Hair follicular keratinocyte (primary cell): Measurements from ENCODE around the genes TOPAZ1, ZNF660 and TGM4.

- RAMPAGE, long total RNA = no peak
Measured at GRCh38 chr3:42515189-42515722, 12.8 kb downstream of the VIPR1 start.

DNA sequence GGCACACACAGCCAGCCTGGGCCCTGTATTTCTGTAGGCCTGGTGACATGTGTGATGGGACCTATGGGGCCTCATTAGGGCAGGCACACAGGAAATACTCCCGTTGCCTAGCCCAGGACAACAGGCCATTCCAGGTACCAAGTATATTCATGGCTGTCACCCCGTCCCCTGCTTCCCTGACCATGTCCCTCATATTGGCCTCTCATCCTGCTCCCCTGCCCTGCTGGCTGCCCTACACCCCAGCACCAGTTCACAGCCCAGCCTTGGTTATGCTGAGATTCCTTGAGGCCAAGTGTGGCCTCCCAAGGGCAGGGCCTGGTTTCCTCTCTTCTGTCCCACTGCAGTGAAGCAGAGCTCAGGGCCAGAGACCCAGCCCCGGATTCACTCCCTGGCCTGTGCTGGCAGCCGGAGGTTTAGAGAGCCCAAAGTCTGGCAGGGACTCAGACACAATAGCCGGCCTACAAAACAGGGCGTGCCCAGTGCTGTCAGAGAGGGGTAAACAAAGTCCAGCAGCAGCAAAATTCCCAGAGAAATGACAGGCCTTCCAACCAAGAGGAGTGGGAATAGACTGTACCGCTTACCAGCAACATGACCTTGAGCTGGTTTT is 13.9 kb downstream of the VIPR1 start:
- RAMPAGE, long total RNA = no peak

- RAMPAGE, long total RNA = no peak
Measured at GRCh38 chr3:42683934-42684670, 1.2 kb upstream of the KLHL40 start.

DNA sequence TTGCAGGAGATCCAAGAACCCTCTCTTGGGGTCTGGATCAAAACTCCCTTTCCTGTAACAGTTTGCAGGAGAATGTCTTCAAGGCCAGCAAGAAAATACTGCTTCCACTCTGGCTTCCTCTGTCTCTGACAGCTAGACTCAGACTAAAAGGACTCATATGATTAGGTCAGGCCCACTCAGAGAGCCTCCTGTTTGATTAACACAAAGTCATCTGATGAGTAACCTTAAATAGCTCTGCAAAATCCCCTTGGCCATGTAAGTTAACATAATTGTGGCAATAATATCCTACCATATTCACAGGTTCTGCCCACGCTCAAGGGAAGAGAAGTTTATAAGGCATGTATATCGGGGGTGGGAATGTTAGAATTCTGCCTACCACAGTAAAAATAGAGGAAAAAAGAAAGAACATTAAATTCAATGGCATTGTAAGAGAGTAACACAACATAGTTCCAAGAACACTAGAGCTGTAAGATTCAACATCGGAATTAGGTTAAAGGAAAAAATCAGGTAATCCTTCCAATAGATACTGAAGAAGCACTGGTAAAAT is 20.6 kb upstream of the HHATL start:
- RAMPAGE, long total RNA = no peak

GRCh38 chr3:42780735-42781848 is 8.0 kb upstream of the CCDC13 start:
- RAMPAGE, long total RNA = no peak

- RAMPAGE, long total RNA = no peak
Measured at GRCh38 chr3:42871642-42872533, 3.8 kb downstream of the CYP8B1 start.

DNA sequence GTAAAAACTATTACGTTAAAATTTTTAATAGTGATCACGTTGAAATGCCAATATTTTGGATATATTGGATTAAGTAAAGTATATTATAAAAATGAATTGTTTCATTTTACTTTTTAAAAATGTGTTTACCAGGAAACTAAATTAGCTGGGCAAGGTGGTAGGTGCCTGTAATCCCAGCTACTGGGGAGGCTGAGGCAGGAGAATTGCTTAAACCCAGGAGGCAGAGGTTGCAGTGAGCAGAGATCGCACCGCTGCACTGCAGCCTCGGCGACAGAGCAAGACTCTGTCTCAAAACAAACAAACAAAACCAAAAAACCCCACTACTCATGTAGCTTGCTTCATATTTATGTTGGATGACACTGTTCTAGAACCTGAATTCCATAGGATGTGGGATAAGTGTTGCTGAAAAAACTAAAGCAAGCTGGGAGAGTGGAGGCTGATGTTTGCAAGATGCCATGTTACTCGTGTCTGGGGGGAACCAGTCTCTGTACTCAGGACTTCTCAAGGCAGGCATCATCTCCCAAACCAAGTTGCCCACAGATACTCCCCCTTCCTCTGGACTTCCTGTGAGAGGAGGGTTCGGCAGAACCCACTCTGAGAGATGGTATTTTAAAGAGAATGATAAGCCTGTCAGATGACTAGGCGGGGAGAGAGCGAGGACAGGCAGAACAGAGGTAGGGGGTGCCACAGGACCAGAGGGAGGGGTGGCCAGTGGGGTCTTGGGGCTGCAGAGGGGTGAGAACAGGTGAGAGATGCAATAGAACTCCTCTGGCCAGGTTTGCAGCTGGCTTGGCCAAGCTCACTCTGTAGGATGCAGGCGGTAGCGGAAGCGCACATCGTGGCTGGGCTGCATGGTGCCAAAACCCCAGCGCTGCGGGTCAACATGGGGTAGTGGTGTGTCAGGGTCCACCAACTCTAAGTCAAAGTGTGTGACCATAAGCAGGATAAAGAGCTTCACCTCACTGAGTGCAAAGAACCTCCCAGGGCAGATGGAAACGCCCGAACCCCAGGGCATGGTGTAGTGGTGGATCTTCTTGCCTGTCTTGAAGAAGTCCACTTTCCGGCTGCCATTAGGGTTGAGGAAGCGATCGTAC is 1.8 kb downstream of the CYP8B1 start:
- RAMPAGE, long total RNA = no peak

DNA sequence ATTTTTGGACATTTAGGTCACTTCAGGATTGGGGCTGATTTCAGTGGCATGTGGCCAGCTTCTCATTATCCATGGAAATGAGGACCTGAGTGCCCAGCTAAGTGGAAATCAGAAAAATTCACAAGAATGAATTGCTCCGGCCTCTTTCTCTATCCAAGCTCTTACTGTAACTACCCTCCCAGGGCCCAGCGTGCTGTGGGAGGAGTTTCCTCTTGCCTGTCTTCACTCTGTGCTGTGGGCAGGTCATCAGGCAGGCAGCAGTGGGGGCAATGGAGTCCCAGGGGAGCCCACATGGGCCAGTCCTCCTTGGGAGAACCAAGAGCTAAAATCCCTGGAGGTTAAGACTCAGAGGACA is 3.5 kb downstream of the GASK1A start:
- RAMPAGE, long total RNA = no peak

DNA sequence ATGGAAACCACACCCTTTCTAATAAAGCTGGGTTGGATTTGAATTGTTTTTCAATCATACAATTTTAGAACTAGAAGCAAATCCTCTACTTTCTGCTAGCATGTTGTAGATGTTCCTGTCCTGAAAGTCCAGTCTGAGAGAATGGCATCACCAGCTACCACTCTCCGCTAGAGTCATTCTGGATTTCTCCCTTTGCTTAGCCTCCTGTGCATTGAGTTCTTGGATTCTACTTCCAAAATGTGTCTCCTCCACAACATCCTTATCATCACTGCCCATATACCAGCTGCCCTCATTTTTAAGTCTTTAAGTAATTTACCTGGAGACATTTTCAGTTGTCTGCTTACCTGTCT is 3.9 kb downstream of the SNRK start:
- RAMPAGE, long total RNA = no peak

DNA sequence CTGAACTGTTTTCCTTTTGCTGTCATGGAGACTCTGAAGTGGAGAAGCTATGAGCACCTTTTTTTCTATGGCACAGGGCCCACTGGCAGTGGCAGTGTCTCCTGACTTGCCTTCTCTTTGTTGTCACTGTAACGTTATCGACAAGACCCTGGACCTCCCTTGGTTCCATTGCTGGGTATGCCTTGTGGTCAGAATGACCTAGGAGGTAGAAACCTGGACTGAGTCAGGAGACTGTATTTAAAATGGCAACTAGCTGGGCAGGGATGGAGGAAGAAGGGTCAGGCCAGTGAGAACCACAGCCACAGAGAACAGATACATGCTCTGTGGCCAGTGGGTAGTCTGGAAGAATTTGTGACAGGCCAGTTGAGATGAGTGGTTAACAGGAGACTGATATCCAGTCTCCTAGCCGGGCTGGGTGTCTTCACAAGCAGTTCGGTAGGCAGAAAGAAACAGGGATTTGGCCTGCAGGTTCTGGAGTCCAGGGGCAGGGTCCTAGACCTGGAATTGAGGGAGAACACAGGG is 58.9 kb downstream of the SNRK start:
- RAMPAGE, long total RNA = no peak

GRCh38 chr3:43354117-43354480 is 67.8 kb downstream of the SNRK start:
- RAMPAGE, long total RNA = no peak

GRCh38 chr3:44241704-44242249 is at the start of gene TOPAZ1:
TSS of gene TOPAZ1 (plus strand) at chr3:44241886.
- RAMPAGE, long total RNA = no peak

DNA sequence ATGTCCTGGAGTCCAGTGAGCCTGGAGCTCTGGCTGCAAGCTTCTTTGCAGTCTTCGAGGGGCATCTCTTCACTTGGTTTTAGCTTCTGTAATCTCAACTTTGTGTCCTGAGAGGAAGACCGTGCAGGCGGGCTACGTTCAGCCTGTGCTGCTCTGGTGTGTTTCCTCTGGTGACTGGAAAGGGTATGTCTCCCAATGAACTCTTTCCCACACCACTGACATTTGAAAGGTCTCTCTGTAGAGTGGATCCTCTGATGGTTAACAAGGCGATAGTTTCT is 30.8 kb downstream of the ZNF445 start:
- RAMPAGE, long total RNA = no peak

DNA sequence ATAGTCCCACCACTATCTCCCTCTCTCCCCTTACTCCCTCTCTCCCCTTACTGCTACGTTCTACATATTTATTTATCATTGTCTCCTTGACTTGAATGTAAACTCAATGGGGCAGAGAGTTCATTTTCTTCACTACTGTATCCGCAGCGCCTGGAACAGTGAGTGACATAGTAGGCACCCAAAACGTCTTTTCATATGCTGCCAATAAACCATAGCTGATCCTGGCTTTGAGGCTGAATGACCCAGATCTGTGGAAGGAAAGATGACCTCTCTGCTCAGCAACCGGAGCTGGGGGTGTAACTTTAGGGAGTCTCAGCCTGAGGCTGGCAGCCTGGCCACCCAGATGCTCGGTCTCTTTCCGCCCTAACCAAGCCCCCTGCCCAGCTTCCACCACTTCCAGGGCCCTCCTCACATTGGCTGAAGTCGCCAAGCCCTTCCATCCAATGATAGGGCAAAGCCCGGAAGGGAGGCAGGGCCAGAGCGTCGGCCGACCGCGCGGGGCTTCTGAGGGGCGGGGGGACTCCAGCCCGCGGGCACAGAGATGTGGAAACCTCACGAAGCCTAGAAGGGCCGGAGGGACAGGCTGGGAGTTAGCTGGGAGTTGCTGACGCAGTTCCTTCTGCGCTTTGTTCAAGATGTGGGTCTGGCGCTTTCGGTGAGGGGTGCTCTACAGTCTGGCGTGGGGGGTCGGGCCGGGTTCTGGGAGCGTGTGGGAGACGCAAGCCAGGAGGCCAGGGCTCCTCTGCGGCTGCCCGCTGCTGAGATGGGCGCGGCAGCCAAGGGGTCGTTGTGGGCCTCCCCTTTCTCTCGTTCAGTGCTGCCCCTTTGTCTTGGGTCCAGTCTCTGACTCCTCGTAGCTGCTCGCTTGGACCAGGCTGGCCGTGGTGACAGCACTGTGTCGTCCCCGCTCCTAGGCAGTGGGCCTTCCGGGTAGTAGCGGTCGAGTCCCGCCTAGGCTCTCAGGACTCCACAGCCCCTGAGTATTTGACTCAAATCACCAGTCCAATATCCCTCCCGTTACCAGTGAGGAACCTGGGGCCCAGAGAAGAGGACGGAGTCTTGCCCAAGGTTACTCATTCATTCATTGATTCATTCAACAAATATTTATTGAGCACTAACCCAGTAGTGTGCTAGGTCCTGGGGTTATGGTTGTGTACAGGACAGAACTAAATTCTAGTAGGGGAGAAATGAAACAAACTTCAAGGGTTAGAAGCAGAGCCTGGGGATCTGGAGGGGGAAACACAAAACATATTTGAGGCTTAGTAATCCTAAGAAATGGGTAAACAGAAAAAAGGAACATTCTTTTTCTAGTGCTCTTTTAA is at the start of gene ZNF660:
Gene ZNF660, plus strand, starts transcription at position 612 of the 1,322 bp plus-strand sequence.
- RAMPAGE, long total RNA = no peak

DNA sequence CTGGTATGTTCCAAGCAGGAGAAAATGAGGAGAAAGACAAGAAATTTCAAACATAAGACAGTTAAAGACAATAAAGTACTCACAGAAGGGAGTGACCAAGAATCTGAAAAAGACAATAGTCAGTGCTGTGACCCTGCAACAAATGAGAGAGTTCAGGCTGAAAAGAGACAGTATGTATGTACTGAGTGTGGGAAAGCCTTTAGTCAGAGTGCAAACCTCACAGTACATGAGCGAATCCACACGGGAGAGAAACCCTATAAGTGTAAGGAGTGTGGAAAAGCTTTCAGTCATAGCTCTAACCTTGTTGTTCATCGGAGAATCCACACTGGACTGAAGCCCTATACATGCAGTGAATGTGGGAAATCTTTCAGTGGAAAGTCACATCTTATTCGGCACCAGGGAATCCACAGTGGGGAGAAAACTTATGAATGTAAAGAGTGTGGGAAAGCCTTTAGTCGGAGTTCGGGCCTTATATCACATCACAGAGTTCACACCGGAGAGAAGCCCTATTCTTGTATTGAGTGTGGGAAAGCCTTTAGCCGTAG is 9.5 kb downstream of the ZNF660 start:
- RAMPAGE, long total RNA = no peak

DNA sequence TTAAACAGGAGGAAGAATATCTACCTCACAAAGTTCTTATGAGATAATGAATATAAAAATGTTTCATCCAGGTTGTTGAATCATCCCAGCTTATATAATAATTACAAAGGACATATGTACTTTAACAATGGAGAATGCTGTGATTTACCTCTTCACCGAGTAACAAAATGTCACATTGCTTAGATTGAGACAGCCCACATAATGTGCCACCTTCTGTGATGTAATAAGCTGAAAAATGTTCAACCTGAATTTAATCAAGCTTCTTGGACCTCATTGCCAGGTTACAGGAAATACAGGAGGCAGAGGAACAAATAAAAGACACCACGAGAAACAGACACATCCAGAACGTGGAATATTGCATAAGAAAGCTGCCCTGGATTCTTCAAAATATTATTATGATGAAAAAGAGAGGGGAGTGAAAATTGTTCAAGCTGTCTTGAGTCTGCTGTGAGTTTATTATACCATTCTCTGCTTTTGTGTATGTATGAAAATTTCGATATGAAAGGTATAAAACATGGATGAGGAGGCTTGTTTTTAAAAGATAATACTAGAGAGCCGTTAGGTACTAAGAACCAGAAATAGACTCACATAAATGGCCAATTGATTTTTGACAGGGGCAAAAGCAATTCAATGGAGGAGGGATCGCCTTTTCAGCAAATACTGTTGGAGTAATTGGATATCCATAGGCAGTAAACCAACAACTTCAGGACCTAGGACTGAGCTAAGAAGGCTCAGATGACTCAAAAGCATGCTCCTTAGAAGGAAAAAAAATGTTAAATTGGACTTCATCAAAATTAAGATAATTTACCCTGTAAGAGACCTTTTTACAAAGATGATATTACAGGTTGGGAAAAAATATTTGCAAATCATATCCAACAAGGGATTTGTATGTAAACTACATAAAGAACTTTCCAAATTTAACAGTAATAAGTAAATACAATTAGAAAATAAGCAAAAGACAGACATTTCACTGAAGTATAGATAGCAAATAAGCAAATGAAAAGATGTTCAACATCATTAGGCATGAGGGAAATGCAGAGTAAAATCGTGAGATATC is 2.0 kb upstream of the ZNF35 start:
- RAMPAGE, long total RNA = no peak

- RAMPAGE, long total RNA = no peak
Measured at GRCh38 chr3:44874375-44874838, at the start of gene TGM4. TSS of gene TGM4 (plus strand) at chr3:44874608.

- RAMPAGE, long total RNA = no peak
Measured at GRCh38 chr3:45076169-45076792, 50.2 kb downstream of the CLEC3B start.

GRCh38 chr3:45110047-45110888 is 35.9 kb downstream of the CDCP1 start:
- RAMPAGE, long total RNA = no peak

- RAMPAGE, long total RNA = no peak
Measured at GRCh38 chr3:45140306-45140807, 5.8 kb downstream of the CDCP1 start.